HL-60 (cell line): ENCODE measurements around a stretch of chr21.

- RRBS: no CpG with 5 or more reads among the region's 3 CpGs
Measured at GRCh38 chr21:36985733-36986149, 19.3 kb upstream of the HLCS start.

GRCh38 chr21:37046940-37047545 is 25.8 kb downstream of the PIGP start:
- RRBS: no CpG with 5 or more reads among the region's 8 CpGs

DNA sequence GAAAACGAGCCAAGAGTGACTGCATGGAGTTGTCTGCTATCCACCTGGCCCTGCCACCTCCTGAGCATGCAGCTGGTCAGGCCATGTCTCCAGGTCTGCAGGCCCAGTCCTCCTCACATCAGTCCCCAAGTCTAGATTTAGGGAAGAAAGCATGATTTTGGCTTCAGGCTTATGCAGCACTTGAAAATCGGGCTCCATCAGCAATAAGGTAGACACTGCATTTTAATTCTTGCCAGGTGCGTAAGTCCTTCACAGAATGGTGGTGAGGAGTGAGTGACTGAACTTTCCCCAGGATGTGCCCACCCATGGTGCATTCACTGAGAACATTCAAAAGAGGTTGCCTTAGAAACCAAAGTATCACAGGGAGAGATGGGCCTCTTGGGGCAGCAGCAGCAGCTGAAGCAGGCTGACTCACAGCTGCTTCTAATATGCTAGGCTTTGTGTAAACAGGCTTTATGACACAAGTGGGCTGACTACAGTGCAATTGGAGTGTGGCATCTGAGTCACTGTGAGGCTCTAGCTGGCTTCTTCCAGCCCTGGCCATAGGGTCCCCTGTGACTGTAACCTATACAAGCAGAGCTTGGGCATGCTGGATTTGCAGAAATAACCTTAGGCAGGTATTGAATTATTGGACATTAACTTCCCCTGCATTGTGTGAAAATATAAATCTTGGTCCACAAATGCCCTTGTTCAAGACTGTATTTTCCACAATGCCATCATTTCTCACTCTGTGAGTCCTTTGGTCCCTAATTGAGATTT is 12.6 kb downstream of the PIGP start:
- RRBS: no CpG with 5 or more reads among the region's 3 CpGs

GRCh38 chr21:37071954-37072949 is 619 bp downstream of the PIGP start:
- RRBS: no CpG with 5 or more reads among the region's 57 CpGs

DNA sequence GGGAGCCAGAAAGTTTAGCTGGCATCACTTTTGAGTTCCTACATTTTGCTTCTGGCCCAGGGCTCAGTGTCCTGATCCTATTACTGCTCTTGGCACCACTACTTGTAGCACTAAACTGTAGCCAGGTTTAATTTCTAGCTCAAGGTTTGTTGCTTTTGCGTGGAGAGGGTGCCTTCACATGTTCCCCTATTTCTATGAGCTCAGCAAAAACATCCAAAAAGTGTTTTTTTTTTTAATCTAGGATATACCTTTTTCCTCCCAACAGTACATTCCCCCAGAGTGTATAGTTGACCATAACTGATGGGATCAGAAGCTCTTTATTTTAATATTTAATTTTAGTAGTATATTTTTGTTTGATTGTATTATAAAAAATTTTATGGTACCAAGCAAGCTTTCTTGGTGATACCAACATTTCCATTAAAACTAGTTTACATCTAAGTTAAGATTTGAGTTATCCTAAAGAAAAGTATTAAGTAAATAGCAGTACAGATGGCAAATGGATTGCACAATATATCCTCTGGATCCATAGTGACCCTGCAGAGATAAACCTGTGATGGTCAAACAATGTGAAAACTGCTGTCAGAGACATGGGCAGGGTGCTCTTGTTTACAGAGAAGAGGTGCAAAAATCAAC is 9.6 kb downstream of the TTC3 start:
- RRBS: no CpG with 5 or more reads among the region's 1 CpG

- RRBS: no CpG with 5 or more reads among the region's 5 CpGs
Measured at GRCh38 chr21:37085087-37085756, 12.2 kb downstream of the TTC3 start.

DNA sequence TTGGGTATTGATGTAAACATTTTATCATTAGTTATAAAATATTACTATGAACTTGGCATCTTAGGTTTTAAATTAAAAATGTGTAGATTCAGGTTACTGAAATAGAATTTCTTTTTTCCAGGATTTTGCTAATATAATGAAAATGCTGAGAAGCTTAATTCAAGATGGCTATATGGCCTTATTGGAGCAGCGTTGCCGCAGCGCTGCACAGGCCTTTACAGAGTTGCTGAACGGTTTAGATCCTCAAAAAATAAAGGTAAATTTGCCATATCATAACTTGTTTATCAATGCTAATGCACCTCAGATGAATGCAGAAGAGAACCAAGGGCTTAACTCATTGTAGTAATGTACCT is 62.2 kb downstream of the TTC3 start:
- RRBS: no CpG with 5 or more reads among the region's 4 CpGs

- RRBS: 3% methylated on average over 6 of the region's 33 CpGs
Measured at GRCh38 chr21:37221145-37221754, 45.9 kb downstream of the VPS26C start.

DNA sequence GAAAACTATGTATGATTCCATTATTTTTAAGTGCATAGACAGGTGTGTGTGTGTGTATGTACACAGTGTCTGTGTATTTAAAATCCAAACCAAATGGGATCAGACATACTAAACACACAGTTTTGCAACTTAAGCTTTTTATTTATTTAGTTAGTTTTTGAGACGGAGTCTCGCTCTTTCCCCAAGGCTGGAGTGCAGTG is 10.3 kb downstream of the DYRK1A start:
- RRBS: no CpG with 5 or more reads among the region's 2 CpGs

- RRBS: no CpG with 5 or more reads among the region's 5 CpGs
Measured at GRCh38 chr21:37380745-37381101, 14.2 kb downstream of the DYRK1A start.

DNA sequence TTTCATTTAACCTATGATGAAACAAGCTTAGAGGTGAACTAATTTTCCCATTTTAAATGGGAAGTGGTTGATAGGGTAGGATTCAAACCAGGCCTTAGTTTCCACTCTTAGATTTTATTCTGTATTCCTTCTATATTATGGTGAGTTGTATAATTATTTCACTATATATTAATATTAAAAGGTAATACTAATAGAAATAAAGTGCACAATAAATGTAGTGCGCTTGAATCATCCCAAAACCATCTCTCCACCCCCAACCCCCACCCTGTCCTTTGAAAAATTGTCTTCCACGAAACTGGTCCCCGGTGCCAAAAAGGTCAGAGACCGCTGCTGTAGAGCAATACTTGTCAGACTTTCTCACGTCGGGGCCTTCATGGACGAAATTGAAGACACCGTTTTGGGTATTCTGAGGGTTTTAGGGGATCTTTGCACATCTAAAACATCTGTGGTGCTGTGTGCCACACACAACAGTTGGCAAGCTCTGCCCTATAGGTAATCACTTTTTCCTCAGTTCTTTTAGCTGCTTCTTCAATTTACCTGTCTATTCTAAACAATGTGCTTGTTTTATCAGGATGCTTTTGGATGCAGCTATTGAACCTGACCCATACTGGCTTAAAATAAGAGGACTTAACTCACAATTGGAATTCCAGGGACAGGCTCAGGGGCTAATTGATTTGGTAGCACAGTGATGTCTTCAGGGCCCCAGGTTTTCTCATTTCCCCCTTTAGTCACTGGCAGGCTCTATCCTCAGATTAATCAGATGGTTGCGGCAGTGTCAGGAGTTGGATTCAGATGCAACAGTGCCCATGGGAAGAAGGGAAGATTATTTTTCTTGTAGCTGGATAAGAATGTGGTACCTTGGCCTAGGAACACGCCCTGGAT is 19.7 kb downstream of the DYRK1A start:
- RRBS: no CpG with 5 or more reads among the region's 10 CpGs

GRCh38 chr21:37425191-37426355 is 59.0 kb downstream of the DYRK1A start:
- RRBS: no CpG with 5 or more reads among the region's 3 CpGs

DNA sequence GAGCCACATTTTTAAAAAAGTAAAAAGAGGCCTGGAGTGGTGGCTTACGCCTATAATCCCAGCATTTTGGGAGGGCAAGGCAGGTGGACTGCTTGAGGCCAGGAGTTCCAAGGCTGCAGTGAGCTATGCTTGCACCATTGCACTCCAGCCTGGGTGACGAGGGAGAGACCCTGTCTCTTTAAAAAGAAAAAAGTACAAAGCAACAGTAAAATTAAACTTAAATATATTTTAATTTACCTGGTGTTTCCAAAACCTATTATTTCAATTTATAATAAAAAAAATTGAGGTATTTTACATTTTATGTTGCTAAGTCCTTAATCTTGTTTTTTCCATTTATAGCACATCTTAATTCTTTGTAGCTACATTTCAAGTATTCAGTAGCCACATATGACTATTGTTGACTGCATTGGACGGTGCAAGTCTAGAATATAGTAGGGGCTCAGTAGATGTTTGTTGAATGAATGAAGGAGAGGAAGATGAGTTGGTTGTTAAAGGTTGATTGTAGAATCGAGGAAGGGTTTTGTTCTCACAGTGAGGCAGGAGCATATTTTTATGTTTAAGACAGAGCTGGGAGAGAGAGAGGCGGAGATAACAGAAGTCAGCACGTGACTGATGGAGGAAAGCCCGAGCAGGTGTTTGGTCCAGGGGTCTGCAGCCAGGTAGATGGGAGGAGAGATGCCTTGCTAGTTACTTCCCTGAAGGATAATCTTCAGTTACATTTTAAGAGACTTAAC is 86.5 kb downstream of the DYRK1A start:
- RRBS: no CpG with 5 or more reads among the region's 7 CpGs

GRCh38 chr21:37499754-37500182 is 133.2 kb downstream of the DYRK1A start:
- RRBS: no CpG with 5 or more reads among the region's 2 CpGs

DNA sequence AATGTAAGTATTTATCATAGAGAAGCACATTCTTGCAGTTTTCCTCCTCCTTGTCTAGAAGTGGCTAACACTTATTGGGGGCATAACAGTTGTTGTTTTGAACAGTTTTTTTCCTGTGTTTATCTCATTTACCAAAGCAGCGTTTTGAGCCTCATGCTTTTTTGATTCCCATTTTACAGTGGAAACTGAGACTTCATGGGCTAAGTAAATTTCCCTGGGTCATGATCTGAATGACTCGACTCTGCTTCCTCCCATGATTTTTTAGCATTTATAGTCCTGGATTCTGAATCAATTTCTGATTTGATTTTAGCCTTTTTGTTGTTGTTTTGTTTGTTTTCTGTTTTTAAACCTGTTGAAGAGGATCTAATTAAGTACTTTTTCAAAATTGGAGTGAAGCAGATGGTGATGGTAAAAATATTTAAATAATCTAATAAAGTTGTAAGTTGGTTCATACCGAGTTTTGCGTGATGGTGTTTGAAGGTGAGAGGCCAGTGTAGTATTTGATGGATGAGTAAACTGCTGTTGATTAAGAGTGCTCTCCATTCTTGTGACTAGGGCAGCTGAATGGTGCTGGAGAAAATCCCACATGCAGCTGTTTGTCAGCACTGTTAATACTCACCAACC is 139.9 kb downstream of the DYRK1A start:
- RRBS: no CpG with 5 or more reads among the region's 4 CpGs

DNA sequence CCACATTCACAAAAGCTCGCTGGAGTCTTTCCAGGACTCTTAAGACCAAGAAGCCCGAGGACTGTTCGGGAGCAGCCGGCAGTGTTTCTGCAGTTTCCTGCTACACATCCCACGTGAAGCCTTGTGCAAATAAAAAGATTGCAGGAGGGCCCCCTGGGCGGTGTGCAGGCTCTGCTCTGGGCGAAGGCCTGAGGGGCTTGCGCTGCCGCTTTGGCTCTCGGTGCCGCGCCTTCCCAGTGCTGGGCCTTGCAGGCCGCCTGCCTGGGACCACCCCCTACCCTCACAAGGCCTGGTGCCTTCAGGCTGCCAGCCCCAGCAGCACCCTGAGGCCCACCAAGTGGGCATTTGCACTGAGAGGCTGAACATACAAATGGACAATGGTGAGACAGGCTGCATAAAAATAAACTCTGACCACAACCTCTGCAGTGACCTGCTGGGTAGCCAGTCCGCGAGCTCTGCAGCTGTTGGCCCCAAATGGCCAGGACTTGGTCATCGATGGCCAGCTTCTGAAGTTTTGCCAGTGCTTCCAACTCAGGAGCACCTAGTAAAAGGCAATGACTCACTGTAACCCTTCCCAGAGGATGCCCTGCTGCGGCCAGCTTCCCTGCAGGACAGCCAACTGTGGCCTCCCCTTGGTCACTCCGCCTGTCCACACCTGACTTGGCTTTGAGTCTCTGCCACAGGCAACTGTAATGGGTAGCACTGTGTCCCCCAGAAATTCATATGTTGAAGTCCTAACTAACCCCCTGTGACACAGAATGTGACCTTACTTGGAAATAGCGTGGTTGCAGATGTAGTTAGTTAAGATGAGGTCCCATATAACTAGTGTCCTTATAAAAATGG is 185.3 kb downstream of the DYRK1A start:
- RRBS: no CpG with 5 or more reads among the region's 19 CpGs

DNA sequence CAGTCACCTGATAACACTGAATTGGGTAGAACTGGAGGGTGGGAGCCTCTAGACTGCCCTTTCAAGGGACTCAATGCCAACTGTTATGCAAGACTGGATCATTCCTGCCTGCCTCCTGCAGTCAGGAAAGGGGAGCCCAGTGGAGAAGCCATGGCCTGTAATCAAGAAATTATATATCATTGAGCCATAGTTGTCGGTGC is 211.4 kb downstream of the KCNJ6 start:
- RRBS: no CpG with 5 or more reads among the region's 1 CpG

DNA sequence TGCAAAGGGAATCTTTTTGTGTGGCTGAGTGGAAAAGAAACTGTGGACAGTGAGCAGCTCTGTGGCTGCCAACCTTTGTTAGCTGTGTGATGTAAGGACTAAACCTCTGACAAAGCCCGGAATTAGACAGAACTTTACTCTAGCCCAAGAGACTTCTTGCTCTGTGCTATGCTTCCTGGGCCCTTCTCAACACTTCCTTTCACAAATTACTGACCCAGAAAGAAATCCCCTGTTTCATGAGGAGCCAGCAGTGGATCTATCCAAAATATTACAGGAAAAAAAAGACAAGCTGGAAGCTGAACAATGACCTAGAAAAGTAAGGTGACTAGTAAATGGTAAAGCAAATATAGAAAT is 58.8 kb downstream of the KCNJ6 start:
- RRBS: no CpG with 5 or more reads among the region's 1 CpG

DNA sequence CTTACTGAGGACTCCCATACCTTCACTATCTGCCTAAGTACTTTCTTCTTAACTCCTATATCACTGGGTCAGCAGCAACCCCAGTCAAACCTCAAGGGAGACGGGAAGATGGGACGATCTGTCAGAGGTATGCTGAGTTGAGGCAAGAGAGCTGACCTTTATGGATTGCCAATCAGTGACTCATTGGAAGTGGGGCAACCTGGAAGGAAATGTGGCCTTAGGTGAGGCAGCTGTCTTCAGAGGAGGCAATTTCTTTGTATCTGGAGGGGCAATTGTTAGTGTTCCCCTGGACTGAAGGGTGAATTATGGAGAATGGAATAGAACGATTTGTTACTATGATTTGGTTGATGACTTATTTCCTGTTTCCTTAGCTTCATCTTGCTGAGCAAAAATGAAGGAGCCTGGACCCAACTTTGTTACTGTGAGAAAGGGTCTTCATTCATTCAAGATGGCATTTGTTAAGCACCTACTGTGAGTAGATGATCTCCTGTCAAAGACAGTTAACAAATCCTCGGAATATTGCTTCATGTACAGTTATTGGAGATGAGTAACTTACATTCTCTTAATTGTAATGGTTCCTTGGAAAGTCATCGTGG is 134.8 kb upstream of the KCNJ15 start:
- RRBS: no CpG with 5 or more reads among the region's 5 CpGs

- RRBS: no CpG with 5 or more reads among the region's 2 CpGs
Measured at GRCh38 chr21:38213004-38213497, 43.7 kb upstream of the KCNJ15 start.